Metastatic Breast Carcinoma in the Brain (tissue), 10 donors: Measurements from ENCODE around the genes MGST1 and AEBP2.

DNA sequence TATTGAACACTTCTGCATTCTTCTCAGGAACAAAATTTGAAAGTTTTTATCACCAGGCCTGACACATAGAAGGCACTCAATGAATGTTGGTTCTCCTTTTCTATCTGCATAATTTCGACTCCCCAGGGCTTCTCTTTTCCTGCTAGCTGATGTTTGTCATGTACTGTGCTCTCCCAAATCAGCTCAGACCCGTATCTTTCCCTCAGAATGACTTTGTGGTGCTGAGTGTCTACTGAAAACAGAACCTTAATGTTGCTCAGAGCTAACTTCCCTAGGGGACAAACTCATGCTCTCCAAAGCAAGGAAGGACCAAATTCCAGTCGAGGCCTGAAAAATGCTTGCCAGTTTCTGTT is 2.0 kb downstream of the ARHGDIB start:
- PRO-cap, 10 experiments, result peak in 1 of 10 experiments; most common plus-strand start position 205 of the sequence (in 1)

DNA sequence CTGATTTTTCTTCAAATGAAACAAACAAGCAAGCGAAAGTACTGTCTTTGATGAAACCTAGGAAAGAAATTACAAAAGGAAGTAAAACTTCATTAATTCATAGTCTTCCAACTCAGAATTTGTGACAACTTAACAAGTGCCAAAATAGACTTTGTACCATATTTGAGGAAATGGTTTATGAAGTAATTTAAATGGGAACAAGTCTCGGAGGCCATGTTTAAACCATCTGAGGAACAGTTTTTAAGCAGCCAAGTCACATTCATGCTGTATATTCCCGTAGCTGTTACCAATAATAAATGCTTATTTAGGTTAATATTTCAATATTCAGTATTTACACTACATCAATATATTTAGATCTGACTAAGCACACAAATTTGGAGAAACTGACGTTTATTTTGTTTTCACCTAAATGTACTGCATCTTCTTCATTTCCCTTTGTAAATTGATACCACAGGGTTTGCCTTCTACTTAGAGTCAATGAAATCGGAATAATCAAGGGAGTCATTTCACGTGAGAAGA is 838 bp upstream of the ARHGDIB start:
- PRO-cap, 10 experiments, result no peak in any of the 10 experiments

- PRO-cap, 10 experiments, result no peak in any of the 10 experiments
These were observed 56.0 kb downstream of the RERG start for GRCh38 chr12:15165349-15165535.

- PRO-cap, 10 experiments, result no peak in any of the 10 experiments
These were observed 35.6 kb upstream of the RERG start for GRCh38 chr12:15256825-15257180.

DNA sequence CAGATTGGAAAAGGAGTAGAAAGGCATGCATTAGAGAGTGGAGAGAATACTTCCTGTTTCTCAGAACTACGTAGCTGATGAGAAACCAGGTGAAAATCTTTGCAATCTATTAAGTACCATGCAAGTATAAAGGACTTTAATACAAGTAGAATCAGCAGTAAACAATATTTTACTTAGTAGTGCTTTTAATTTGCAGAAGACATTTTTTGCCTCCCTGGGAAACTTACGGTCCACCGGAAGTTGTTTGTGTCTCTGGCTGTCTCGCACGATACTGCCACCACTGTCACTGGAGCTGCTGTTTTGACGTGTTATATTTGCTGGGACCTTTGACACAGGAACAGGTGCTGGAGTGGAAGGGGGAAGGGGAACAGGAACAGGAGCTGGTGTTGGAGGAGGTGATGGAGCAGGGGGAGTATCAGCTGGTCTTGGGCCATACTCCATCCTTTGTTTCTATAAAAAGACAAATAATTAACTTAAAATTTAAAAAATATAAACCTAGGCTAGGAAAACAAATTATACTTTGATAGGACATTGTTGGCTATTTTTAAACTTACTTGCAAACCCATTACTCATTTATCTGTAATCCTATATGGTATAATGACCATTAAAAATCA is 157.9 kb downstream of the EPS8 start:
- PRO-cap, 10 experiments, result no peak in any of the 10 experiments

GRCh38 chr12:15720598-15721418 is 68.4 kb downstream of the EPS8 start:
- PRO-cap, 10 experiments, result no peak in any of the 10 experiments

- PRO-cap, 10 experiments, result no peak in any of the 10 experiments
These were observed 110.1 kb downstream of the DERA start for GRCh38 chr12:16021114-16021800.

DNA sequence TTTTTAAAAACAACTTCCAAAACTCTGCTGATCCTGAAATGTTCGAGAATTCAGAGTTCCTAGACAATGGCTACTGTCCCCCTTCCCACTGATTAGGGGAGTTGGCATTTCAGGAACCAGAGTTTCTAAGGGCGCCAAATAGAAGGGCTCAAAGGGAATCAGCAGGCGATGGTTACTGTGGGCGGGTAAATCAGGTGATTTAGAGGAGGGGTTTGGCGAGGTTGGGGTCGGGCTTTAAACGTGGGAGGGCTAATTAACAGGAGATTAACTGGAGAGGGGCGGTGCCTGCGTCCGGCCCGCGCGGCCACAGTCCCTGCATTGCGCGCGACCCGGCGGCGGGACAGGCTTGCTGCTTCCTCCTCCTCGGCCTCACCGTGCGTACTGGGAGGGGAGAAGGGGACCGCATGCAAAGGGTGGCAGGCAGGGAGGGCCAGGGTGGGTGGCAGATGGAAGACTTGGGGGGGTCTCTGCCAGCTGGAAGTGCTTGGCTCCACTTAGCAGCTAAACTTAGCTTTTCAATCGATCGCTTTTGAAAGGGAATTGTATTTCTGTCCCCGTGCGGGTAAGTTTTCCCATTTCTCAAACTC is at the start of gene MGST1:
Gene MGST1, plus strand, starts transcription at position 309 of the 587 bp plus-strand sequence.
- PRO-cap, 10 experiments, result peak in 9 of 10 experiments; most common plus-strand start position 318 of the sequence (in 8); most common minus-strand start position 320 of the sequence (in 7)

- PRO-cap, 10 experiments, result peak in 1 of 10 experiments; most common minus-strand start chr12:16348076 (in 1)
These were observed 469 bp downstream of the MGST1 start for GRCh38 chr12:16347924-16348303.

DNA sequence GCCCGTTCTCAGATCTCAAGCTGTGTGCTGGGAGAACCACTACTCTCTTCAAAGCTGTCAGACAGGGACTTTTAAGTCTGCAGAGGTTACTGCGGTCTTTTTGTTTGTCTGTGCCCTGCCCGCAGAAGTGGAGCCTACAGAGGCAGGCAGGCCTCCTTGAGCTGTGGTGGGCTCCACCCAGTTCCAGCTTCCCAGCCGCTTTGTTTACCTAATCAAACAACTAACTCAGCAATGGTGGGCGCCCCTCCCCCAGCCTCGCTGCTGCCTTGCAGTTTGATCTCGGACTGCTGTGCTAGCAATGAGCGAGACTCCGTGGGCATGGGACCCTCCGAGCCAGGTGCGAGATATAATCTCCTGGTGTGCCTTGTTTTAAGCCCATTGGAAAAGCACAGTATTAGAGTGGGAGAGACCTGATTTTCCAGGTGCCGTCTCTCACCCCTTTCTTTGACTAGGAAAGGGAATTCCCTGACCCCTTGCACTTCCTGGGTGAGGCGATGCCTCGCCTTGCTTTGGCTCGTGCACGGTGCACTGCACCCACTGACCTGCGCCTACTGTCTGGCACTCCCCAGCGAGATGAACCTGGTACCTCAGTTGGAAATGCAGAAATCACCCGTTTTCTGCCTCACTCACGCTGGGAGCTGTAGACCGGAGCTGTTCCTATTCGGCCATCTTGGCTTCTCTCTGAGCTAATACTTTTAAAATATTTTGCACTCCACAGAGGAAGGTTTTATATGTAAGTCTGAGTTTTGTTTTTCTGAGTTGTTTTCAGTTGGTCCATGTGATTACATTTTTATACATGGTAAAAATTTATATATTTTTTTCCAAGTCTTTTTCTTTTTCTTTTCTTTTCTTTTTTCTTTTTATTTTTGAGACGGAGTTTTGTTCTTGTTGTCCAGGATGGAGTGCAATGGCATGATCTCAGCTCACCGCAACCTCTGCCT is 35.4 kb downstream of the MGST1 start:
- PRO-cap, 10 experiments, result peak in 3 of 10 experiments; most common plus-strand start position 483 of the sequence (in 1); most common minus-strand start position 683 of the sequence (in 3)

- PRO-cap, 10 experiments, result no peak in any of the 10 experiments
These were observed 133.1 kb upstream of the AEBP2 start for GRCh38 chr12:19306148-19306706.

DNA sequence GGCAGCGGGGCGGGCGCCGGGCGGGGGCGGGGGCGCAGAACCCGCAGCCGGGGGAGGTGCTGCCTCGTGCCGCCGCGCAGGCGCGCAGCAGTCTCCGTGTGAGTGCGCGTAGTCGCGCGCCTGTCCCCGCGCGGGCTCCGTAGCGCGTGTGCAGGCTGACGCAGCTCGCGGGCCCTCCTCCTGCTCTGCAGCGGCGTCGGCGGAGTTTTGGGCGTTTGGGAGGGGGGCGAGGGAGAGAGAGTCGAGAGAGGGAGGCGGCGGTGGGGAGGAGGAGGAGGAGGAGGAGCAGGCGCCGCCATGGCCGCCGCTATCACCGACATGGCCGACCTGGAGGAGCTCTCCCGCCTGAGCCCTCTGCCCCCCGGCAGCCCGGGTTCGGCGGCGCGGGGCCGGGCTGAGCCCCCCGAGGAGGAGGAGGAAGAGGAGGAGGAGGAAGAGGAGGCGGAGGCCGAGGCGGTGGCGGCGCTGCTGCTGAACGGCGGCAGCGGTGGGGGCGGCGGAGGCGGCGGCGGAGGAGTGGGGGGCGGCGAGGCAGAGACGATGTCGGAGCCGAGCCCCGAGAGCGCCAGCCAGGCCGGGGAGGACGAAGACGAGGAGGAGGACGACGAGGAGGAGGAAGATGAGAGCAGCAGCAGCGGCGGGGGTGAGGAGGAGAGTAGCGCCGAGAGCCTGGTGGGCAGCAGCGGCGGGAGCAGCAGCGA is at the start of gene AEBP2:
Gene AEBP2, plus strand, starts transcription at position 90 of the 701 bp plus-strand sequence.
- PRO-cap, 10 experiments, result peak in 10 of 10 experiments; most common plus-strand start position 90 of the sequence (in 4); most common minus-strand start position 82 of the sequence (in 1)

DNA sequence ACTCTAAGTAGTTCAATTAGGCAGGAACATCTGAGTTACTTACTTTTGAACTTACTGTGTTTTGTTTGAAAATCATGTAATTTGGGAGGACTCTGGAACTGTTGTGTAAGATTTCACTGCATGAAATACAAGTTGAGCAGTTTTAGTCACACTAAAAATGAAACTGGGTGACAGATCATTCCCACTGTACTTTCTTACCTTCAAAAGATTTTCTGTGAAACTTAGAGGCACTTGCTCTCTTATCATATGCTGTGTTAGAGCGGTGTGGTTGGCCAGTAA is 113.1 kb downstream of the AEBP2 start:
- PRO-cap, 10 experiments, result no peak in any of the 10 experiments

DNA sequence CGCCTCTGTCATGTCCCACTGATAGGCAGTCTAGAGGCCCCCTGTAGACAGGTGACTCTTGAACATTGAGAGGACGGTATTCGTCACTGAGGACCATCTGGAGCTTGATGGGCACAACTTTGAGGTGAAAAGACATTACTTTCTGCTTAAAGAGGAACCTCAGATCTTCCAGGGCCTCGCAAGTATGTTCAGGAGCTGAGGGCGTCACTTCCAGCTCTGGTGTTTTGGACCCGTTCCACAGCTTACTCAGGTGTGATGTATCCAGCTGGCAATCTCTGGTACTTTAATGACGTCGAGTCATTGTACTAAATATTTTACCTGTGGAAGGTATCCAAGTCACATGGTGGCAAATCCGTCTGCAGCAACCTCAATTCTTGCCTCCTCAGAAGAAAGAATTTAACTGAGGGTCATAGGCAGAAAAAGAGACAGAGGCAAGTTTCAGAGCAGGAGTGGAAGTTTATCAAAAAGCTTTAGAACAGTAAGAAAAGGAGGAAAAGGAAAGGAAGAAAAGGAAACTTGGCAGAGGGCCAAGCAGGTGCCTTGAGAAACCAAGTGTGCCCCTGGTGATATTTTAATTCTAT is 250.5 kb downstream of the AEBP2 start:
- PRO-cap, 10 experiments, result peak in 1 of 10 experiments; most common plus-strand start position 385 of the sequence (in 1); most common minus-strand start position 186 of the sequence (in 1)

DNA sequence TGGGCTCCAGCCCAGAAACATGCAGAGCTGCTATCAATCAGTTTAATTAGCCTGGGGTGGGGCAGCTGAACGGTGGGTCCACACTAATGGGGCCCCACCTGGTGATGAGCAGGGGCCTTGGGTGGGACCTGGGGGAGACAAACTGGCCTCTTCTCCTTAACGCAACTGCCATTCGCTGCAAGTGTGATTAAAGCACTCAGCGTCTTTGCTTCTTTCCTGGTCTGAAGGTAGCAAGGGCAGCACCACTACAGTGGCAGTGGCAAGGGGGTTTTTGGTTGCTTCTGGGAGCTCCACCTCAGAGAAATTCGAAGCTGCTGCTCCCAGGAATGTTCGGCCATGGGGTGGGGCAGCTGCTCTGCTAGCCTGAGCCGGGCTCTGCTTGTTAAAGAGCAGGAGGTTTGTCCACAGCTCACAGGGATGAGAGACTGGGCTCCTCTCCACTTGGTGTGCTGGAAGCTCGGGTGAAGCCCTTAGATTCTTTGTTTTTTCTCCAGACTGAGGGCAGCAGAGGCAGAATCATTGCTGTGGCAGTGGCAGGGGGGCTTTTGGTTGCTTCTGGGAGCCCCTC is 340.0 kb downstream of the AEBP2 start:
- PRO-cap, 10 experiments, result peak in 1 of 10 experiments; most common plus-strand start position 412 of the sequence (in 1); most common minus-strand start position 223 of the sequence (in 1)

DNA sequence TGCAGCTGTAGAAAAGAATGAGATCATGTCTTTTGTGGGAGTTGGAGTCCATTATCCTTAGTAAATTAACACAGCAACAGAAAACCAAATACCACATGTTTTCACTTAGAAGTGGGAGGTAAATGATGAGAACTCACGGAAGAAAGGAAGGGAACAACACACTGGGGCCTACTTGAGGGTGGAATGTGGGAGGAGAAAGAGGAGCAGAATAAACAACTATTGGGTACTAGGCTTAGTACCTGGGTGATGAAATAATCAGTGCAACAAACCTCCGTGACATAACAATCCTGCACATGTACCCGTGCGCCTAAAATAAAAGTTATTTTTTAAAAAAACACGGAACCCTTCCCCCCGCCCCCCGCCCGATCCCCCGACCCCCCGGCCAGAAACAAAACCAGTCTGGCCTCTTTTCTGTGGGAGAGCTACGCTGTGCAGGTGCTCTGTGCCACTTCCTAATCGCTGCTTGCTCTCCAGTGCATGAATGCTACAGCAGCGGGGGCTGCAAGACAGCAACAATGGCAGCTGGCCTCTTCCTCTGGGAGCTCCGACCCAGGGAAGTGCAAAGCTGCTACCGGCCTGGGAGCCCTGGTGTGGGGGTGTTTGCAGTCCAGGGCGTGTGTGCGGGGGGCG is 344.0 kb downstream of the AEBP2 start:
- PRO-cap, 10 experiments, result peak in 1 of 10 experiments; most common plus-strand start position 258 of the sequence (in 1); most common minus-strand start position 465 of the sequence (in 1)

DNA sequence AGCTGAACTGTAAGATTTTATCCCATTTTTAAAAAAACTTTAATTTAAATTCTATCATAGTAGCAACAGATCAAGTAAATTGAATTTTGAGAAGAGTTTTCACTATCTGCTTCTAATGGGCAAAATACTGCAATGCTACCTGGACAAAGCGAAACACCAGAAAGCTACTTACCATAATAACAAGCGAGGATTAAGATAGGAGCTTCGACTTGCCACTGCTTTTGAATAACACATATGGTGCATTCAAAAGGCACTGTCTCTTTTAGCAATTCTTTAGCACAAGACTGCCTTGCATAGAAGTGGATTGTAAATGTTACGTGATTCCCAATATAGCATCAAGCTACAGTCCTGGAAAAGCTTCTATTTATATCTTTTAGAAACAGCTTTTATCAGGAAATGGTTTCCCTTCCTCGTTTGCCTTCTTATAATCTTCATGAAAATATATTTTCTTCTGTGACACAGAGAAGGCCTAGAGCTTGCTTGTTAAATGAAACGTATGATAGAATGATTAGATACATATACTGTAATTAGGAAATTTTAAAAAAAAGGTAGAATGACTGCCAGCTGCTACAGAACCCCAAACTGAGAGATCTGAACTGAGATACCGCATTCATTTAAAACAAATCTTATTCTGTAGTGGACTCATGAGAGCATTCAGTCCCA is 258.6 kb upstream of the PDE3A start:
- PRO-cap, 10 experiments, result no peak in any of the 10 experiments

DNA sequence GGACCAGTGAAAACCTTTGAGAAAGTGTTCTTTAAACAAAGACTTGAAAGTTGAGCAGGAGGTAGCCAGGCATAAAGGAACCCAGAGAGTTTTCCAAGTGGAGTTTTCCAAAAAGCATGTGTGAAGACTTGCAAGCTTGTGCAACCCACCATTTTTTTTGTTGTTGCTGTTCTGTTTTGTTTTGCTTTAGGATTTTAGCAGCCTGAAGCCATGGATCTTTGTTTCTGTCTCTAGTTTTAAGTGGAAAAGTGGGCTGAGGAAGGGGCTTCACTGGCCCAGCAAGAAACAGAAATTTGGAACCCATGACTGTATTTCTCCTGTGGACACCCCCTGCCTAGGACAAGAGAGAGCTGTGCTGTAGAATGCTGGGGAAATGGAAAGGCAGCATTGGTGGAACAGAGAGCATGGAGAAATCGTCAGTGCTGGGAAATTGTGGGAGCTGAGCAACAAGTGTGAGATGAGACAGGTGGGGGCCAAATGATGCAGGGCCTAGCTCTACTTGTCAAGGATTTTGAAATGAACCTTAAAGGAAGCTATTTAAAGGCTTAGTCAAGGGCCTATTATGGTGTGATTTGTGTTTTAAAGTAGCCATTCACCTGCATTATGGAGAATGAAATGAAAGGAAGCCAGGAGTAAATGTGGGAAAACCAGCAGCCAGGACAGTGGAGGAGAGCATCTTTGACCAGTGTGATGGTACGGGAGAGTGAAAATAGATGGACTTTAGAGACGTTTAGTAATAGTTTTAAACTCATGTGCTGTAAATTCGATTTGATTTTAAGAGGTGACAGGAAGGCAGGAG is 45.0 kb downstream of the PDE3A start:
- PRO-cap, 10 experiments, result no peak in any of the 10 experiments

GRCh38 chr12:21457598-21458030 is 20.2 kb downstream of the PYROXD1 start:
- PRO-cap, 10 experiments, result no peak in any of the 10 experiments

DNA sequence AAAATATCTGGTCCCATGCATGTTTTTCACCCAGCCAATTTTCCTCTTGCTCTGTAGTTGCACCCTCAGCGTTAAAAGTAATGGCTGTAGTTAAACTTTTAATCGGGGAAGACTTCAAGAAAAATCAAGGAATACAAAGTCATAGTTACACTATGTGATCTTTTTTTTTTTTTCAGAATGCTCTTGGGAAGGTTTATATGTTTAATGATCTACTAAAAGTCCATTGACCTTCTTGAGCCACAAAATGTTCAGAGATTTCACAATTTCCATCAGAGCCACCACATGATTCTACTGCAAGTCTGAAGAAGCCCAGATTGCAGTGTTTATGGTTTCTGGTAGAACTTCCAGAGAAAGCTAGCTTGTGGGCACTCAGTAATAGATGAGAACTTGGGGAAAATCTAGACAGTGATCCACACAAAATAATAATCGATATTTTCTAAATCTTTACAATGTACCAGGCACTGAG is 38.4 kb downstream of the GYS2 start:
- PRO-cap, 10 experiments, result no peak in any of the 10 experiments